Measurements from ENCODE around the gene GNAS.

- RRBS: no CpG with 5 or more reads among the region's 6 CpGs
Observed at GRCh38 chr20:57577659-57578120, 16.8 kb downstream of the PCK1 start.

DNA sequence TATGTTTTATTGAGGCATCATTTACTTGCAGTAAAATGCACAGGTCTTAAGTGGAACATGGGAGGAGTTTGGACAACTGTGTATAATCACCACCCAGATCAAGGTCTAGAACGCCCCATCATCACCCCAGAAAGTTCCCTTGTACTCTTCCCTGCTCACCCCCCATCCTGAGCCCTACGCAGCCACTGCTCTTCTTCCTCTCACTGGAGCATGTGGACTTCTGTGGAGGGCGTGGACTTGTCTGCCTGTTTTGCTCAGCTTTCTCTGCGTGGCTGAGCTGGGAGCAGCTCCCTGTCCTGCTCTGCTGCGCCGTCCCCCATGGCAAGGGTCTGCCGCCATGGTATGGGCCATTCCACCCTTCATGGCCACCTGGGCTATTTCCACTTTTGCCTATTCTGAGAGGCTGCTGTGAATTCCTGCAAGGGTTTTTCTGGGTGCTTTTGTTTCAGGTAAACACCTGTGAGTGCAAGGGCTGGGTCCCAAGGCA is 19.6 kb downstream of the PCK1 start:
- RRBS: no CpG with 5 or more reads among the region's 7 CpGs

DNA sequence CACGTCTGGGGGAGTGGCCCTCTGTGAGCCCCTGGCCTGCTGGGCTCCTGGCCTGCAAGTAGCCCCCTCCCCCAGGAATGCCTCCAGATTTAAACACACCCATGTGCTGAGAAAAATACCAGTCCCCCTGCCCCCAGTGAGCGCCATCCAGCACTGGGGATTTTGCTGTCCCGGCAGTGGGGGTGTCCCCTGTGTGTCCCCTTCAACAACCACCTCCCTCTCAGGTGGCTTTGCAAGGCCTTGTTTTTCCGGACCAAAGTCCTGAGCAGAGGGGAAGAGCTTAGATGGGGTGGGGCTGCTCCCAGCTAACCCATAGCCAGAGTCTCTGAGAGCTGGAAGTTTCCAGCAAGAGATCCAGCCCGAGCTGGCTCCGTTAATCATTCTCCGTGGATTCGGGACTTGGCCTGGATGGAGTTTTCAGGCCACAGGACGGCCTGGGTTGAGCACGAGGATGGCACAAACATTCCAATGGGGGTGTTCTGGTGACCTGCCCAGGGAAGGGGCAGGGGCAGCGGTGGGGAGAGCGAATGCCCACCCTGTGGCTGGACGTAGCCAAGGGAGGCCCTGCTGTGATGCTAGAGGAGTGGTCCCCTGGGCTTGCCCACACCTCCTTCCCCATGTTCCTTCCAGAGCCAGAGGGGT is 29.0 kb downstream of the PCK1 start:
- RRBS: 43% methylated on average over 2 of the region's 13 CpGs

DNA sequence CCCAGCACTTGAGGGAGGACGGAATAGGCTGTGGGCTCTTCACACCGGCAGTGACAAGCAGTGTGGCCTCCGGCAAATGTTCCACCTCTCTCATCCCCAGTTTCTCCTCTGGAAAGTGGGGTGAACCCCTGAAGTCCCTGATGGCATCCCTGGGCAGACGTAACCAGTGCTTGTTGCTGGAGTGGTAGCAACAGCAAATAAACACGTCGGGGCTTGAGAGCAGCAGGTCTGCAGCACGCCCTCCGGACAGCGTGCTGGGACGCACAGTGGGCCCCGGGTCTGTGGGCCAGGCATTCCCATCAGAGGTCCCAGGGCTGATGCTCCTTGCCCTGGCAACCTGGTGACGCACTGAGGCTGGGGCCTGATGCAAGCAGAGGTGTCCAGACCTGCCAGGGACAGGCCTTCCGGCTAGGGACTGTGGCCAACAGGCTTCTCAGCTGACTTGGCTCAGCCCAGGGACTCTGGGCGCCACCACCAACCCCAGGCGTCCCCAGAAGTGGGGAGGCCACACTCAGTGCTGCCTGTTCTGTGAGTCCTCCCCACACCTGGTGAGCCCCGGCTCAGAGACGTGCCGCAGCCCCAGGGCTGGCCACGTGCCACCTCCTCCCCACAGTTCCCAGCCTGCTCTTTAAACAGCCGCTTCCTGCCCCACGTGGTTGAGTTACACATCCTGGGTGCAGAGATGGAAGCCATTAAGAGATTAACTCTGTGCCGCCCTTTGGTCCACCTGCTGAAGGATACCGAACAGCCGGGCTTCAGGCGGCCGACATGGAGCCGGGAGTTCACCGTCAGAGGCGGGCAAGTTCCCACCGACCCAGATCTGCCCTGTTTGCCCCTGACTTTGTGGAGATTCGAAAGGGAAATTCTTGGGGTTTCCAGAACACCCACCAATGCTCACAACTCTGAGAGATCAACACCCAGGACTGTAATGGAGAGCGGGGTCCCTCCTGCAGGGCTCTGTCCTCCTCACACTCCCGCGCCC is 37.4 kb upstream of the ZBP1 start:
- RRBS: no CpG with 5 or more reads among the region's 34 CpGs

DNA sequence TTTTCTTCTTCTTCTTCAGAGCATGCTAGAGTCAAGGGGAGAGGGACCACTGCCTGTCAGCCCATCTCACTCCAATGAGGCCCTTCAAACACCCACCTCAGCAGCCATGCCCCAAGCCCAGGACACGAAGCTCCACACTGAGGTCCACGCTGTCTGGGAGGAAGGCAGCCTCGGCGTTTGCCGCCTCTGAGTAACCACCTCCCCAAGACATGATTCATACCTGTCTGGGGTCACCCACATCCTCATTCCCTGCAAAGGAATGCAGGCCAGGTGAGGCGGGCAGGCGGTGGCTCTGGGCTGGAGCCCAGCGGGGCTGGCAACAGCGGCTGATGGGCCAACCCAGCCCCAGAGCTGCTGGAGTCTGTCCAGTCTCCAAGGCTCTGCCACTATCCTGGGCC is 14.9 kb downstream of the PMEPA1 start:
- RRBS: no CpG with 5 or more reads among the region's 9 CpGs

GRCh38 chr20:57702689-57703251 is 7.0 kb downstream of the PMEPA1 start:
- RRBS: no CpG with 5 or more reads among the region's 11 CpGs

DNA sequence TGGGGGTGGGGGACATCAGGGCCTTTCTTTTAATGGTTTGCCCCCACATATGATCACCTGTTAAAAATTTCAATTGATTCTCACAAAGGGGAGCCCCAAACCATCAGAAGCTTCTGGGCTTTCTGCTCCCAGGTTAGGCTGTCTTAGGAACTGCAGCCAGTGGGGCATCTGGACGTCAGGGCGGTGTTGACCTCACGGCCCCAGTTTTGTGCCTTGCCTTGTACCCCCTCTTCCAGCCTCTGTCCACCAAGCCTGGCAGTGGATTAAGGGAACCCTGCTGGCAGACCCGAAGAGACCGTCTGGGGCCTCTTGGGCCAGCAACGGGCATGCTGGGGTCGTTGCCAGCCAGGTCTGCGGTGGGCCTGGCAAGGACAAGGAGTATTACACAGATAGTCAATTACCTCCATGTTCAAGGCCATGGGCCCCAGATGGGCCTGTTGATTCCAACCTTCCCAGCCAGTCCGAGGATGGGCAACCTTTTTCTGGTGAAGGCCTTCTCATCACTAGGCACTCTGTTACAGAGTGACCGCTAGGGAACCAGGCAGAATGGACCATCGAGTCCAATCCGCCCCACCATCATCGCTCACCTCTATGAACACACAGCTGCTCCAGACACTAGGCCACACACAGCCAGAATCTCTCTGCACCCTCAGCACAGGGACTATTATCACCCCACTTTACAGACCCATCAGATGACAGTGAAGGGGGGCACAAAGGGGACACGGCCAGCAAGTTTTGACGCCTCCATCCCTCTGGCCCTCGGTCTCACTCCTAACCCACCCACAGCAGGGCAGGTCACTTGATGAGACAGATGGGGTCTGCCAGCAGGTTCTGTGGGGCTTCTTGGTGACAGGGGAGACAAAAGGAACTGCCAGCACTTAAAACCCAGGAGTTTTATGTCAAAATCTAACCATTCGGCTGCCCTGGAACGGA is 6.3 kb downstream of the PMEPA1 start:
- RRBS: no CpG with 5 or more reads among the region's 18 CpGs

DNA sequence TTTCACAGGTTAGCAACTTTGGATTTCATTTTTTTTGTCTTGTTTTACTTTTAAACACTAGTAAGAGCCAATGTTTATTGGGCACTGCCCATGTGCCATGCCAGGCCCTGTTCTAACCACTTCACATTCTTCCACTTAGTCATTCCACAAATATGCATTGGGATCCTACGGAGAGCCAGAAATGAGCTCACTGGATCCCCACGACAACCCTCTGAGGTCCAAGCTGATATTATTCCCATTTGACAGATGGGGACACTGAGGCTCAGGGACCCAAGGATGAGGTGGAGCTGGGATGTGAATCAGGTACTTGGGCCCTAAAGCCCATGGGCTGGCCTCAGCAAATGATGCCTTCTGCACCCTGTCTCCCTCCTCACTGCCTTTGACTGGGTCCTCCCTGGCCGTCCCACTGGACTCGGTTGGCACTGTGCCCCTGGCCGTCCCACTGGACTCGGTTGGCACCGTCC is 4.7 kb upstream of the PMEPA1 start:
- RRBS: no CpG with 5 or more reads among the region's 7 CpGs

GRCh38 chr20:57950752-57950951 is 200.1 kb upstream of the C20orf85 start:
- RRBS: no CpG with 5 or more reads among the region's 6 CpGs

DNA sequence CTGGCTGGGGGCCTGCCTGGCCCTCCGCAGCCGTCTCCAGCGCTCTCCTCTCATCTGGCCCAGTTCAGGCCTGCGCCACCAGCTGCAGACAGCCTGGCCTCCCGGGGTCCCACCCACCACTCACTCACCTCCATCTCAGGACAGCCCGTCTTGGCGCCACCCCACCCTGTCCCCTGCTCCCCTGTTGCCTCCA is 21.0 kb upstream of the C20orf85 start:
- RRBS: no CpG with 5 or more reads among the region's 7 CpGs

- RRBS: no CpG with 5 or more reads among the region's 9 CpGs
Observed at GRCh38 chr20:58232561-58233170, 4.2 kb upstream of the ANKRD60 start.

DNA sequence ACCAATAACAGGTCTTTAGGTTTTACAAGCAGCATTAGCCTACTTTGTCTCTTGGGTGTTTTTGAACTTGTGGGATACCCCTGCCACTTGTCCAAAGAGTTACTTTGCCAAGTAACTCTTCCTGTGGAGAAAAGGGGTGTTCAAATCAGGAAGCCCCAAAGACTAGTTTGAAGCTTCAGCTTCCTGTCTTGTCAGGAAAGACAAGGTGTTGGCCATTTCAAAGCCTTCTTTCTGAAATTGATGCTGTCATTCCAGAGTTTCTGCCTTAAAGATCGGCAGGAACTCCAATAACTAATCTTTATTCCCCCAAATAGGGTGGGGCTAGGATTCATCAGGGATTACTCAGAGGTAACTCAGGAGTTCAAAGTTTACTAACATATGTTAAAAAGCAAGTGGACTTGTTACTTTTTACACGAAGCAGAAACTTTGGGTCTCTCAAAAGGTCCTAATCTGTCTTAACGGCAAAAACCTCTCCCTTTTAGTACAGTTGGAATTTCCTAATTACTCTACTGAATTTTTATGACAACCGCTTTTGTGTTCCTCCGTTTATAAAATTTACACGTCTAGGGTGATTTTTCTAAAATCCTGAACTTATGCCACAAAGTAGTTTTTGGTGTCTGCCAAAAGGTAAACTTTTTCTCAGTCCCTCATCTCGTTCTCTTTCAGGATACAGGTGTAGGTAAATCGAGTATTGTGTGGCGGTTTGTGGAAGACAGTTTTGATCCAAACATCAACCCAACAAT is 1.0 kb downstream of the RAB22A start:
- RRBS: no CpG with 5 or more reads among the region's 9 CpGs

GRCh38 chr20:58311120-58311621 is 1.7 kb downstream of the RAB22A start:
- RRBS: no CpG with 5 or more reads among the region's 5 CpGs

- RRBS: no CpG with 5 or more reads among the region's 9 CpGs
Observed at GRCh38 chr20:58375312-58376081, 13.5 kb upstream of the VAPB start.

DNA sequence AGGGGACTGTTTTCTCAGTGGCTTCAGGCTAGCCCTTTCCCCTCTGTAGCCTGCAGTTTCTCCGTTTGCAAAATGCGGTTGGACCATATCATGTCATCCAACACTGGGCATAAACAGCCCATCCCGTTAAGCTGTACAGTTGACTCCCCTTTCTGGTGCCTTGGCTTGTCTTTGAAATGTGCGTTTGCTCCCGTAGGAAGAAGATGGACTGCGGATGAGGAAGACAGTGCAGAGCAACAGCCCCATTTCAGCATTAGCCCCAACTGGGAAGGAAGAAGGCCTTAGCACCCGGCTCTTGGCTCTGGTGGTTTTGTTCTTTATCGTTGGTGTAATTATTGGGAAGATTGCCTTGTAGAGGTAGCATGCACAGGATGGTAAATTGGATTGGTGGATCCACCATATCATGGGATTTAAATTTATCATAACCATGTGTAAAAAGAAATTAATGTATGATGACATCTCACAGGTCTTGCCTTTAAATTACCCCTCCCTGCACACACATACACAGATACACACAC is 54.9 kb downstream of the VAPB start:
- RRBS: no CpG with 5 or more reads among the region's 8 CpGs

DNA sequence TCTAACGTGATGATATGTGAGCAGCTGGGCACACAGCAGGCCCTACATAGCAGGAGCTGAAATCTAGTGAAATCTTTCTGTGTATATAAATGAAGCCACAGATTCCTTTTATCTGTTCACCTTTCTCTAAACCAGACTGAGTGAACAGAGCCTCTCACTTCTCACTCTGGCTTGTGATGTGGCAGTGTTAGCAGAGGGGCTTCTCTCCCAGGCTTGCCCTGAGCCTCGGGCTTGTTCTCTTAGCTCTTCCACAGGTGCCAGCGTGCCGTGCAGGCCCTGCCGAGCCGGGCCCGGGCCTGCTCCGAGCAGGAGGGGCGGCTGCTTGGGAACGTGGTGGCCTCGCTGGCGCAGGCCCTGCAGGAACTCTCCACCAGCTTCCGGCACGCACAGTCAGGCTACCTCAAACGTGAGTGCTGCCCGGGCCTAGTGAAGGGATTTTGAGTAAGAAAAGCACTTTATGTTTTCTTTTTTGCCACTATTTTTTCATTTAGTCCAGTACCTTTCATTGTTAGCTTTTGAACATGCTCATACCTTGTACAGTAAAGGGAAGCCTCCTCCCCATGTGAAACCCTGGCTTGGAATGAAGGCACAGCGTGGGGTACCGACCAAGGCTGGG is 18.1 kb downstream of the STX16 start:
- RRBS: 74% methylated on average over 5 of the region's 18 CpGs

DNA sequence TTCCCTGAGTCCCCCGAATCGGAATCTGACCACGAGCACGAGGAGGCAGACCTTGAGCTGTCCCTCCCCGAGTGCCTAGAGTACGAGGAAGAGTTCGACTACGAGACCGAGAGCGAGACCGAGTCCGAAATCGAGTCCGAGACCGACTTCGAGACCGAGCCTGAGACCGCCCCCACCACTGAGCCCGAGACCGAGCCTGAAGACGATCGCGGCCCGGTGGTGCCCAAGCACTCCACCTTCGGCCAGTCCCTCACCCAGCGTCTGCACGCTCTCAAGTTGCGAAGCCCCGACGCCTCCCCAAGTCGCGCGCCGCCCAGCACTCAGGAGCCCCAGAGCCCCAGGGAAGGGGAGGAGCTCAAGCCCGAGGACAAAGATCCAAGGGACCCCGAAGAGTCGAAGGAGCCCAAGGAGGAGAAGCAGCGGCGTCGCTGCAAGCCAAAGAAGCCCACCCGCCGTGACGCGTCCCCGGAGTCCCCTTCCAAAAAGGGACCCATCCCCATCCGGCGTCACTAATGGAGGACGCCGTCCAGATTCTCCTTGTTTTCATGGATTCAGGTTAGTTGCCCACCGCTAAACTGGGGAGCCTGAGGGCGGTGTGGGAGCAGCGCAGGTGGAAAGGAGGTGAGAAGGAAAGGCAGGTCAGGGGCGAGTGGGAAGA is 50.8 kb upstream of the GNAS start:
- RRBS: no CpG with 5 or more reads among the region's 53 CpGs

DNA sequence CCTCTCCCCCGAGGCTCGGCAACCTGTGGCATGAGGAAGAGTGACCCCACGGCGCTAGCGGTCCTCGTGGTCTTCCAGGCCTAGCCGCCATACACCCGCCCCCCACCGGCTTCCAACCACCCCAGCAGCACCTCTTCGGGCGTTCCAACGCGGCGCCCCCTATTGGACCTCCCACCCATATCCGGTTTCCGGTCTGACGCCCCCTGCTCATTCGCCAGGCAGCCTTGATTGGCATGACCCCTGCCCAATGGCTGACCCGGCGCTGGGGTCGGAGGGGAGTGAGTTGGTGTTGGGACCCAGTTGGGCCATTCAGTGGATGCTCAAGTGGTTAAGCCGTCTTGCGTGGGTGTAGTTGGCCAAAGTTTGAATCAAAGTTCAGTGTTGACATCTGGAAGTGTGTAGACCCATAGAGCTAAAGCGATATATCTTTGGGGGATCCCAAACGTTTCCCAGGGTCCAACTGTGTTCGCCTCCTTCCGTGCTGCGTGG is 40.4 kb upstream of the GNAS start:
- RRBS: 38% methylated on average over 11 of the region's 28 CpGs

- RRBS: no CpG with 5 or more reads among the region's 13 CpGs
Observed at GRCh38 chr20:58882959-58883803, 8.0 kb upstream of the GNAS start.

GRCh38 chr20:58891212-58891881 is at the start of gene GNAS:
Gene GNAS, plus strand, starts transcription at chr20:58891421.
- RRBS: under 1% methylated on average over 27 of the region's 104 CpGs

All from skeletal muscle cell (primary cell).